Left ventricle myocardium (tissue), 1 donor: ENCODE results near the genes CCDC182, CUEDC1 and OR4D1.

DNA sequence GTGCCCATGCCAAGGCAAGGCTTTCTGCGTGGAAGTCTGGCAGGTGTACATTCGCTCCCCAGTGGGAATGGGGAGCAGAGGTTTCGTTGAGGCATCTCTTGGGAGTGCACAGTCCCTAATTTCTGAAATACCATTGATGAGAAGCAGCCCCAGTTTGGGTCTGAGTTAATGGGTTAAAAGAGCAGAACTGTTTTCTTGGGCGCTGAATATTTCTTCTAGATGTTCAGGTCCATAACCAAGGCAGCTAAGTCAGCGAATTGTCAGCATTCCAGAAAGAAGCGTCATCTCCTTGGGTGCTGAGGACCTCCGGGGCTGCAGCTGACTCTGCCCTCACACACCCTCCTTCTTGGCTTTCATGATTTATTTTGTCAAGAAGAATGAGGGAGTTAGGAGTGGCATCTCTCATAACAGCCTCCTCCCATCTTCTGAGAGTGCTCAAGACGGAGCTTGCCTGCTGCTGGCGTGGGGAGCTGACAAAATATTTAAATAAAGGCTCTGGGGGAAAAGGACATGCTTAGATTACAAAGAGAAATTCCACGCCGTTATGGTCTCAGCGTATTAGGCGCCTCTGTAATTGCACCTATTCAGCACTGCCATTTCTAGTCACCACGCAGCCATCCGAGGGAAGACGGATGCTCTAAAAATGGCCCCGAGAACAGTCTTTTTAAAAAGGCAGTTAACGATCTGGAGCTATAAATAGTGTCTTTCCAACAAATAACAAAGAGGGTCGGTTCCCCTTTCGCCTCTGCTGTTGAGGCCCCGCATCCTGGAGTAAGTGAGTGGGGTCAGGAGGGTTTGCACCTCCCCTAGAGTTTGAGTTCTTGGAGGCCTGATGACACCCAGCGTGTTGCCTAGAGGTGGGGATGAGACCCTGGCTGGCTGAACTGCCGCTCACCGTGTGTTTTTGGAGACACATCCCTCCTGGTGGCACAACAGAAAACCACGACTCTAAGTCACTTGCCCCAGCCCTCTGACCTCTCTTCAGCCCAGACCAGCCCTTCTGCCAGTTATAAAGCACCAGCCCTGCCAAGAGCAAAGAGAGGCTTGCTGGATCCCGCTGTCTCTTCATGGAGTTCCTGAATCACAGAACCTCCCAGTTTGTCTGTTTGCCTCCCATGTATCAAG, 187.1 kb downstream of the CCDC182 start:
- PRO-cap: no peak

- PRO-cap: bidirectional peak, plus-strand start at chr17:57605418, minus-strand start at chr17:57605393
These were observed 140.0 kb downstream of the CCDC182 start for GRCh38 chr17:57604527-57606018.

DNA sequence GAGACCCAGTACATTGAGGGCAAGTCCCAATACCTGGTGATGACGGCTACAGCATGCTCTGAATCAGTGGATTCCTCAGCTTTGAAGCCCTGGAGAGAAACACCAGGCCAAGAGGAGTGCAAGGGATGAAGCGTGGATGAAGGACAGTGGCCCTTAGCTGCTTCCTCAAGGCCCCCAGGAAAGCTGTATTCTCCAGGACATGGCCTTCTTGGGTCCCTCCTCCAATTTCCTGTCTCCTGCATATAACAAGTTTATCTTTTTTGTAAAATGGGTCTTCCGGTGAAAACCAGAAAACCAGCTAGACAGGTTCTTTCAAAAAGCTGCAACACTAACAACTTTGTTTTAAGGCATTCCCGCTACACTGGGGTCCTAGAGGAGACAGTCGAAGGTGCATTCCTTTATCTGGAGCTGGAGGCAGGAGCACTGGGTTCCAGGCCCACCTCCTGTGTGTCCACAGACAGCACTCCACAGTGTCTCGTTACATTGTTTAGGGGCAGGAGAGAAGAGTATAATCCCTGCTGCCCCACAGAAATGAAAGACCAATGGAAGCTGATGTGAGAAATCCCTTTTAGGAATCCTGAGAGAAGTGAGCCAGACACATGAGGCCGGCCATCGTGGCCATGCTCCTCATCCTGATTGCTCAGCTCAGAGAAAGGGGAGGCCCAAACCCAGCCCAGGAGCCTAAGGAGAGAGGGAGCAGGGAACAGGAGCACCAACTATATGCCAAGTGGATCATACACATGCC, 59.7 kb downstream of the CCDC182 start:
- PRO-cap: no peak

GRCh38 chr17:57697963-57698628, 47.0 kb downstream of the CCDC182 start:
- PRO-cap: no peak

DNA sequence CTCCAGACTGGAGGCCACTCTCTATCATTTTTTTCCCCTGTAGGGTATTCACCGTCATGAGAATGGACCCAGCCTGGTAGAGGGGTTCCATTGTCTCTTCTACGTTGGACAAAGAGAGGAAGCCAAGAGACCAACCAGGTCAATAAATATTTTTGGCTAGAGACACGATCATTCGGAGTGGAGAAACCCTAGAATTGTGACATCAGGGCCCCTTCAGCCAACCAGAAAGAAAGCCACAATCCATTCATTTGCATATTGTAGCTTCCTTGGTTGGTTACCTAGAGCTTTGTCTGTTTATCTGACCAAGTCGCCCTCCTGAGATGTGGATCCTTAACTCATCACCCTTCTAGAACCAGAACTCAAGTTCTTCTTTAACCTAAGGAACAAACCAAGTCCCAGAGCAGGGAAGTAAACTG, at the start of gene CCDC182:
CCDC182 (minus strand) TSS at position 118 of the 416 bp plus-strand sequence.
- PRO-cap: no peak

- PRO-cap: bidirectional peak, plus-strand start at chr17:57874679, minus-strand start at chr17:57874667
These were observed 24.7 kb upstream of the MRPS23 start for GRCh38 chr17:57874278-57875285.

DNA sequence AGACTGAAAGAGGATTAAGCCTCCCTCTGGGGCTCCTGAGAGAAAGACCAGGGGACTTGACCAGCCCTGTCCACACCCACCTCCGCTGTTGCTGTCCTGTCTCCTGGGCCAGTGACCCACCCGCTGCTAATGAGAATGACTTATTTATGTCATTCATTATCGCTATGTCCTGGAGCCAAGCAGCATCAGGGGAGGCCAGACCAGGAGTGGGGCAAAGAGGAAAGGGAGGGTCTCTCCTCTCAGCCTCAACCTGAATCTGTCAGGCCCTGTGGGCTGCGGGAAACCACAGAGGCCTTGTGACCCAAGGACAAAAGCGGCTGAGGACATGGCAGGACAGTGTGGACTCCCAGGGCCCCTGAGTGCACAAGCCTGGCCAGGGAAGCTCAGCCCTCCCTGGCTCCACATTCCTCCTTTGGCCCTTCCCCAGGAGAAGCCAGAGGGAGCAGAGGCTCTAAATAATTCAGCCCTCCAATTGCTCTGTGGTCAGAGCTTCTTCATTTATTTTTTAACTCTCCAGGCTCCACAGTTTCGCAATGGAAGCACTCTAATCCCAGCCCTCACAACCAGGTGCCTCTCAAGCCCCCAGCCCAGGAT, 19.2 kb downstream of the CUEDC1 start:
- PRO-cap: bidirectional peak, plus-strand start at position 152 of the sequence, minus-strand start at position 90 of the sequence; bidirectional peak, plus-strand start at position 286 of the sequence, minus-strand start at position 309 of the sequence

- PRO-cap: no peak
These were observed 11.5 kb downstream of the CUEDC1 start for GRCh38 chr17:57943685-57944166.

DNA sequence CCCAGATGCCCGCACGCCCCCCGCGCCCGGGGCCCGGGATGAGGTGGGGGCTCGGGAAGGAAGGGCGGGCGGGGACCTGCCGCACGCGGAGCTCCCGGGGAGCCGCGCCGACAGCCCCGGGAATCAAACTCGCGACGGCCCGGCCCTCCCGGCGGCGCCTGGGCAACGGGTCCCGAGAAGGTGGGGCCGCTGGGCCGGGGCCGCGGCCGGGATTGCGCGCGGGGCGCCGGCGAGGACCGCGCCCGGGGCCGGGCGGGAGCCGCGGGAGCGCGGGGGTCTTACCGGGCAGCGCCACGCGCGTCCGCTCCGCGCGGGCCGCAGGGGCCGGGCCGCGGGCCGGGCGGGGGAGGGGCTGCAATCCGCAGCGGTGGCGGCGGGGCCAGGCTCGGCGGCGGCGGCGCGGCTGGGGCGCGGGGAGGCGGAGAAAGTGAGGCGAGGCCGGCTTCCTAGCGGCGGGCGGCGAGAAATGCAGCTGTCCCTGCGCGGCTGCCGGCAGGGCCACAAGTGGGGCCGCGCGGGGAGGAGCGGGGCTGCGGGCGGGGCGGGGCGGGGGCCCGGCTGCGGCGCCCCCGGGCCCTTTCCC, at the start of gene CUEDC1:
CUEDC1 (minus strand) TSS at position 470 of the 583 bp plus-strand sequence.
- PRO-cap: bidirectional peak, plus-strand start at position 495 of the sequence, minus-strand start at position 399 of the sequence

DNA sequence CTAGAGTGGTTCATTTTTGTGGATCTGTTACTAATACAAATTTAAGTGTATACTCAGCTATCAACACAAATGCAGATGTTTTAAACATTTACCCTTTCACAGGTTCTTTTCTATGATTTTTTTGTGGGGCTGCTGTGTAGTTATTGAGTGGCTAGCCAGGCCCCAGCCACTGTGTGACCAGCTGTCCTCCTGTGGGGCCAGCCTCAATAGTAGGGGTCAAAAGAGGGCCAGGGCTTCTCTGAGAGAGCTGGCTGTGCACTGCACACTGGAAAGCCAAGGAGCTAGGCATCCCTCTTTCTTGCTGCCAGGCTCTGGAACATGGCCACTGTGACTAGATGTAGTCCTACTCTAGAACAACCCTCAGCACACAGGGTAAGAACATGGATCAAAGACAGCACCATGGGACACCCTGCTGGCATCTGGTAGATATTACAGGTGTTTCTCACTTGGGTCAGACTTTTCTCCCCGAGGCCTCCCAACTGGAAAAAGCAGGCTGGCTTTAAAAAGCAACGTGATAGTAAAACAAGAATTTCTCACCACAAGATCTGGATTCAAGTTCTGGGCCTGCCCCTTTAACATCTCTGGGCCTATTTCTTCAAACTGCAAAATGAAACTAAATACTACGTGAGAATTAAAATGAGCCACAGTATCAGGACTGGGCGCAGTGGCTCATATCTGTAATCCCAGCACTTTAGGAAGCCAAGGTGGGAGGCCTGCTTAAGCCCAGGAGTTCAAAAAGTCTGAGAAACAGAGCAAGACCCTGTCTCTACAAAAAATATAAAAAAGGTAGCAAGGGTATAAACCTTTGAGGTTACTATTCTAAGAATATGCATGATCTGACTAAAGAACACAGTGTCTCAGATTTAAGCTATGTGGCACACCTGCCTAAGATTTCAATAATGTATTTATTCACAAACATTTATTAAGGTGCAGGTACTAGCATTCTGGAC, 7.4 kb upstream of the VEZF1 start:
- PRO-cap: no peak

DNA sequence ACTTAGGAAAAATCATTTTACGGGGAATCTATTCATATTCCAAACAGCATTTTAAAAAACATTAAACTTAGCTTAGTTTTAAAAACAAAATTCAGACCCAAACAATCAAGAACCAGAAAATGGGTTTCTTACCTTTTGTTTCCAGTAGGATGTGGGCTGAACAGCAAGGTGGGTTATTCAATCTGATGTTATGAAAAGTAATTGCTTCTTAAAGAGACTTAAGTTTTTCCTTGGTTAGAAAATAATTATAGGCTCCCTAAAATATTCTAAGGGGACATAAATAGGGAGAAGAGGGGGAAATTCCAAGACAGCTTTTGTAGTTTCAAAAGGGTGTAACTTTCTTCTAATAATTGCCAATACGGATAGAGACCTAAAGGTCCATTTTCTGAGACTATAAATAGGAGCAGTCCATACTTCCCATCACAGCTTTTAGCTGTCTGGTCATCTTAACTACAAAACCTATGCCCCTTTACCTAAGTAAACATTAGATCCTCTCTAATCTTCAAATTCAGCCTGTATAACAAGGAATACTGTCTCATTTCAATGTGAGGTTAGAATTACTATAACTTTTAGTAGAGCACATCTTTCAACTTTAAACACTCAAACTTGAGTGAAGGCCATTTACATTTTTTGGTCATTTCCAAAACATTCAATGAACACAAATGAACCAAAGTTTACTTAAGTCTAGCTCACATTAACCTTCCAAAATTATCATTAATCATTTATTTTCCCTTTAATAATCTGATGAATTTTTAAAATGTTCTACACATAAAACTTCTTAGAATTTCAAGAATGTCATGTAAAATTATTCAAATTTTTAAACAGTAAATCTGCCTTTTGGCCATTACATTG, 5.5 kb downstream of the SRSF1 start:
- PRO-cap: no peak

- PRO-cap: unidirectional peak, minus-strand start at chr17:58084460
These were observed 1.2 kb downstream of the DYNLL2 start for GRCh38 chr17:58084346-58084943.

DNA sequence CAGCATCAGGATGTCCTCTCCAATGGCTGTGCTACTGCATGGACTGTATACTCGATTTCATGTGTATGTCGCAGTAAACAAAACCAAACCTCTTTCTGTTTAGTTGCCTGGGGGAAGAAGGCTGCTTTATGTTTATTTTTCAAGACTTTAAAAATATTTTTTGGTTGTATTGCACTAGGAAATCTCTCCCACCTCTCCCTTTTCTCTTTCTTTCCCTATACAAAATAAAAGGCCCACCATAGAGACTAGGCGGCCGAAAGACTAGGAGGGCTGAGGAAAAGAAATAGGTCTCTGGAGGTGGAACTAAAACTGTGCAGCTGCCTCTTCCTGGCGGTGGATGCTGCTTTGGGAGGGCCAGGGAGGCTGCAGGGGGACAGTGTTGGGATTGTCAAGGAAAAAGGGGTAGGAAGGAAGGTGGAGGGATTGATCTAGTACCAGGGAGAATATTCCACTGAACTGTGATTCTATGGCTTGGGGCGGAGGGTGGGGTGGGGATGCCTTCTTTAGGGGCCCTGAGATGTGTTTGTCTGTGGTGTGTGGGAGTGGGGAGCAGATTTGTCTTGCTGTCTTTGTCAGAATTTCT, 6.2 kb downstream of the DYNLL2 start:
- PRO-cap: no peak

DNA sequence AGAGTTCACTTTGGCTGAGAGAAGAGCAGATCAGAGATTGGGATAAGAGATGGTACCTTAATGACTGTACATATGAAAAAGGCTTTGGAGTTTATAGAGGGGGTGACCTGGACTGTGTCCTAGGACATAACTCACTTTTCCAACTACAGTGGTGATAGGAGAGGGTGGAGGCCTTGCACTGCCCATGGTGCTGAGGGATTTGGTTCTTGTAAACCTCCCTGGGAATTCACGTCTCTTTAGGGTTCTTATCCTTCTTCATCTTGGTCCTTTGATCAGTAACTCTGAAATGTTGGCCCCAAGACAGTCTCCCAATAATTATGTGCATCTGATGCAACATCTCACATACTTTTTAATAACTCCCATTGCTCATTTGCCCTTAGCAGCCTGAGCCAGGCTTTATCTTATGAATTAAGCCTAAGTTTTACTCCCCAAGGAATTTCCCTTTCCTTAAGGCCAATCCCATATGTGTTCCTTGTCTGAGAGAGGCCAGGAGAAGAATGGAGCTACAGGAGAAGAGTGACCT, at the start of gene OR4D1:
OR4D1 (plus strand) TSS at position 424 of the 523 bp plus-strand sequence.
- PRO-cap: no peak

- PRO-cap: unidirectional peak, plus-strand start at chr17:58153360
These were observed 4.8 kb downstream of the OR4D1 start for GRCh38 chr17:58152830-58153618.

GRCh38 chr17:58232538-58233130, 5.8 kb upstream of the LPO start:
- PRO-cap: no peak

GRCh38 chr17:58305191-58305759, 23.3 kb downstream of the TSPOAP1 start:
- PRO-cap: no peak

- PRO-cap: no peak
These were observed 7.7 kb upstream of the TSPOAP1 start for GRCh38 chr17:58336322-58336694.

DNA sequence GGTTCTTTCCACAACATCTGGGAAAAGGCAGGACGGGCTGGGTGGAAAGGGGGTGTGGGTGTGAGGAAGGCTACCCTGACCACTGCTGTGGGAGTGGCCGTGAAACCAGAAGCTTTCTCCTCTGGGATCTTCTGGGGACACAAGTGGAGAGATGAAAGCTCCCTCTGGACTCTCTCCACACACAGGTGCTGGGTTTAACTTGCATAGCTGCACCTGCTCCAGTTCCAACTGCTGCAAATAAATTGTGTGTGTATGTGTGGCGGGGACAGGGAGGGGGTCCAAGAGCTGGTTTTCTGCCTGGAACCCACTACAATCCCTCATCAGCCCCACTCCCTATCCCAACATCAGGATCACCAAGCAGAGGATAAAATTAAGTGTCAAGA, 8.1 kb upstream of the TSPOAP1 start:
- PRO-cap: no peak

GRCh38 chr17:58338590-58339387, 10.2 kb upstream of the TSPOAP1 start:
- PRO-cap: bidirectional peak, plus-strand start at chr17:58339163, minus-strand start at chr17:58339066